Calu3 (cell line): ENCODE results near the gene CLASRP.

GRCh38 chr19:44671563-44672157 is 378 bp downstream of the CEACAM19 start:
- PRO-cap: no peak

DNA sequence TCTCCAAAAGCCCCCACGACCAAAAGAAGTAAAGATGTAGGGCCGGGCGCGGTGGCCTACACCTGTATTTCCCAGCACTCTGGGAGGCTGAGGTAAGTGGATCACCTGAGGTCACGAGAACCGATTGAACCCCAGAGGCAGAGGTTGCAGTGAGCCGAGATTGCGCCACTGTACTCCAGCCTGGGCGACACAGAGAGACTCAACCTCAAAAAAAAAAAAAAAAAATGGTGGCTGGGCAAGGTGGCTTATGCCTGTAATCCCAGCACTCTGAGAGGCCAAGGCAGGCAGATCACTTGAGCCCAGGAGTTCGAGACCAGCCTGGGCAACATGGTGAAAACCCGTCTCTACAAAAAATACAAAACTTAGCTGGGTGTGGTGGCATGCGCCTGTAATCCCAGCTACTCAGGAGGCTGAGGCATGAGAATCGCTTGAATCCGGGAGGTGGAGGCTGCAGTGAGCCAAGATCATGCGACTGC is 21.9 kb upstream of the BCL3 start:
- PRO-cap: no peak

- PRO-cap: no peak
These were observed 8.2 kb upstream of the BCL3 start for GRCh38 chr19:44740222-44740833.

DNA sequence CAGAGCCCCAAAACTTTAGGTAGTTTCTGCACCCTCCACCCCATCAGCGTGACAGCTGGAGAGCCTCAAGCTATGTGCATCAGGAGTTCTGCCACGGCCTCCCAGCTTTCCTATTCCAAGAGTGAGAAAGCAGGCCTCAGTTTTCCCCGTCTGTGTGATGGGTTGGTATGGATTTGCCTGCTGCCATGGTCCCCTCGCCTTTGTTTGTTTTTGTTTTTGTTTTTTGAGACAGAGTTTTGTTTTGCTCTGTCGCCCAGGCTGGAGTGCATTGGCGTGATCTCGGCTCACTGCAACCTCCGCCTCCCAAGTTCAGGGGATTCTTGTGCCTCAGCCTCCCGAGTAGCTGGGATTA is 1.6 kb downstream of the BCL3 start:
- PRO-cap: no peak

- PRO-cap: no peak
These were observed 12.2 kb upstream of the BCAM start for GRCh38 chr19:44796737-44797084.

DNA sequence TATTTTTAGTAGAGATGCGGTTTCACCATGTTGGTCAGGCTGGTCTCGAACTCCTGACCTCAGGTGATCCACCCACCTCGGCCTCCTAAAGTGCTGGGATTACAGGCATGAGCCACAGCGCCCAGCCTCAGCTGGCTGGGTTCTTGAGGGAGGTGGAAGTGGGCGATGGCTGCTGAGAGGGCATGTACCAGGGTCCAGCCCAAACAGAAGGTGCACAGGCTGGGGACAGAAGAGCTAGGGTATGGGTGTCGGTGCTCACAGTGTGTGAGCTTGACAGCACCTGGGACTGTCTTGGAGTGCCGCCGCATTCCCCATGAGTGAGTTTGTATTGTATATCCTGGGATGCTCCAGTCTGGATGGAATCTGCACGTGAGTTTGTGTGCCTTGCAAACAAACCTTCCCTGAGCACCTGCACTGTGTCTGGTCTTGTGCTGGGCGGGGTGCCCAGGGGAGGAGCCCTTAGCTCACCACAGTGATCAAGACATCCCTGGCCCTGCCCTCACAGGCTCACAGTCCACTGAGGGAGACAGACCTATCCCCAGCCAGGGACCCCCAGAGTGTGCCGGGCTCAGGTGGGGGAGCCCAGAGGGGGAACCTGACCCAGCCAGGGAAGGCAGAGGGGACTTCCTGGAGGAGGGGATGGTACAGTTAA is 1.9 kb upstream of the BCAM start:
- PRO-cap: no peak

GRCh38 chr19:44870033-44870656 is 20.9 kb upstream of the TOMM40 start:
- PRO-cap: no peak

DNA sequence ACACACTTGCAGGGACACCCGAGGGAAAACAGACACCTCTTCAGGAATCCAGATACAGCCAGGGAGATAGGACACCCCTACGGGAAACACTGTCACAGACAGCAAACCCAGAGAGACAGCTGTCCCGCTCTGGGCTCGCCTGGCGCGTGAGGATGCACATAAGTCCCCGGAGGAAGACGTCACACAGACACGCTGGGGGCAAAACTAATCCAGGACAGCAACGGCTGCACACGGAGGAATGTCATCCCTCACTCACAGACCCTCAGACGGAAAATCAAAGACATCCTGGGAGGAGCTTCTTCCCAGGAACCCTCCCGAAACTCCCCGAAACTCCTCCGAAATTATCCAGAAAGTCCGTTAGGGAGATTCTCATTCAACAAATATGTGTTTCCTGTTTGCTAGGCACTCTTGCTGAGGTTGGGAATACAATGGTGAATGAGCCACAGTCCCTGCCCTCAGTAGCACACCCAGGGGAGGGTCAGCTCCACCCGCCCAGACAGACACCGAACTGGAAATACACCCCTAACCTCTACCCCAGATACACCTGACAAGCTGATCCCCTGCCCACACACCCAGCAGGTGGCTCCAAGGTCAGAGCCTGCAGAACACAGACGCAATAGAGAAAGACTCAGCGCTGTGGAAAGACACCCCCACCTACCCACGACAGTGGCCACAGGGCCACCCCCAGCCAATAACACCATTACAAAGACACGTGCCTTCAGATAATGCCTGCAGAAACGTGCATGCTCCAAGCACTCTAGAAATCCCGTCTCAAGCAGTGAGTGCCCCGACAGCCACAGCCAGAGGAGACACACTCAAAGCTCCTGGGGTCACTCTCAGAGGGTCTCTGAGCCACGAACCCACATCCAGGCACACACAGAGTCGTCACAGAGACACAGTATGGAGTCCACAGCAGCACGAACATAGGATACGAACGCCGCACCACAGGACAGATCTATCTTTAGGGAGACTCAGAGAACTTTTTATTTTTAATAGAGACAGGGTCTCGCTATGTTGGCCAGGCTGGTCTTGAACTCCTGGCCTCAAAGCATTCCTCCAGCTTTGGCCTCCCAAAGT is 14.9 kb upstream of the TOMM40 start:
- PRO-cap: no peak

- PRO-cap: bidirectional peak, plus-strand start at chr19:44890557, minus-strand start at chr19:44890403; bidirectional peak, plus-strand start at chr19:44890689, minus-strand start at chr19:44890766; bidirectional peak, plus-strand start at chr19:44891255, minus-strand start at chr19:44890922
These were observed 714 bp upstream of the TOMM40 start for GRCh38 chr19:44890039-44891040.

DNA sequence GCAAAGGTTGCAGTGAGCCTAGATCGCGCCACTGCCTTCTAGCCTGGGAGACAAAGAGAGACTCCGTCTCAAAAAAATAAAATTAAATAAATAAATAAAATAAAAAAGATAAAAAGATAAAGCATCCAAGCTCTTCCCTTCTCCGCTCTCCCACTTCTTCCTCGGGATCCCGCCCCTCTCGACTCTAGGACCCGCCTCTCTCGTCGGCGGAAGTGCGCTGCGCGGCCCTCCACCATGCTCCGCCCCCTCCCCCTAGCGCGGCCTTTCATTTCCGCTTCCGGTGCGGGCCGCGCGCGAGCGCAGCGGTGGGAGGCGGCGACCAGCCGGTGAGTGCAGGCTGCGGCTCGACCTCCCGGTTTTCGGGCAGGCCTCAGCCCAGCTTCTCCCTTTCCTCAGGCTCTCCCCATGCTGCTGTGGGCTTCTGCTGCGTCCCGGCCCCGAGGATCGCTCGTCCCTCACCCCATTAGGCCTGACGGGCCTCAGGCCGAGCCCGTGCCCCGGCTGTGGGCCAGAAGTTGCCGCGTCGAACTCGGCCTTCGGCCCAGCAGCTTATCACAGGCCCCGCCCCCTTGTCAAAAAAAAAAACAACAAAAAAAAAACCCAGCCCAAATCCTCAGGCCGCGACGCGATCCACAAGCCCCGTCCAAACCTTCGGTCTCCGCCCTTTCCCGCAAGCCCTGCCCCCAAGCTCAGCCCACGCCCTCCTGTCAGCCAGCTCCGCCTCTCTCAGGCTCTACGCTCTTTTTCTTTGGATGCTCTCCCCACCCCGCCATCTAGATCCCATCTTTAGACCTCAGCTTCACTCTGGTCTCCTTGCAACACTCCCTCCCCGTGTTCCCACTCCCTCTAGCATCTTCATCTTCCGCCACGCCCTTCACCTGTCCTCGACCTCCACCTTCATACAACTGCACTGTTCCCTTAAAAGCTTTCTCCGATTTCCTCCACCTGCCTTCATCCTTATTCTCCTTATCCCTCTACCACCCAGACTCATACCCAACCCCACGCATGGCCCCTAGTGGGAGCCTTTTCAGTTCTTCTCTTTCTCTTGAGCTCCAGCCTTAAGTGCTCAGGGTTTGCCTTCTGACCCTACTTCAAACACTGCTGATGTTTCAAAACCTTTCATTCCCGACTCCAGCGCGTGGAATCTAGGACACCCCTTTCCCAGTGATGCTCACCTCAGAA is at the start of gene CLASRP:
Gene CLASRP, plus strand, starts transcription at position 263 of the 1,182 bp plus-strand sequence.
- PRO-cap: bidirectional peak, plus-strand start at position 285 of the sequence, minus-strand start at position 180 of the sequence; unidirectional peak, minus-strand start at position 531 of the sequence; unidirectional peak, minus-strand start at position 660 of the sequence

DNA sequence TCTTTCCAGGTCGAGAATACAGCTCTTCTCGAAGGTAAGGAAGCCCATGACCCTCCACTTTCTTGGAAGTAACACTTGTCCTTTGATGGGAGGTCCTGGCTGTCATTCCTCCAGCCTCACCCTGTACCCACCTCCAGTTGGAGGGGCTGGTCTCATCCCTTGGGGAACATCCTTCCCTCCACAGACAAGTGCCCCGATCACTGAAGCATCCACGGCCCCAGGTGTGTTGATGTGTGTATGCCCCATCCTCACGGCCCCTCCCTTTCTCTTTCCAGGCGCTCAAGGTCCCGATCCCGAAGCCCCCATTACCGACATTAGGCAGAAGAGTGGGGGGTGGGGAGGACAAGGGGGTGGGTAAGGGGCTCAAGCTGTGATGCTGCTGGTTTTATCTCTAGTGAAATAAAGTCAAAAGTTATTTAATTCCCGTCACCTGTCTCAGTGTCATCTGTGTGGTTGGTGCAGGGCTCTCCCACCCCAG is 5.7 kb downstream of the ZNF296 start:
- PRO-cap: no peak

- PRO-cap: bidirectional peak, plus-strand start at chr19:45098538, minus-strand start at chr19:45098372
These were observed 5.3 kb downstream of the PPP1R37 start for GRCh38 chr19:45097852-45099127.

GRCh38 chr19:45326113-45326554 is 3.5 kb upstream of the CKM start:
- PRO-cap: no peak

DNA sequence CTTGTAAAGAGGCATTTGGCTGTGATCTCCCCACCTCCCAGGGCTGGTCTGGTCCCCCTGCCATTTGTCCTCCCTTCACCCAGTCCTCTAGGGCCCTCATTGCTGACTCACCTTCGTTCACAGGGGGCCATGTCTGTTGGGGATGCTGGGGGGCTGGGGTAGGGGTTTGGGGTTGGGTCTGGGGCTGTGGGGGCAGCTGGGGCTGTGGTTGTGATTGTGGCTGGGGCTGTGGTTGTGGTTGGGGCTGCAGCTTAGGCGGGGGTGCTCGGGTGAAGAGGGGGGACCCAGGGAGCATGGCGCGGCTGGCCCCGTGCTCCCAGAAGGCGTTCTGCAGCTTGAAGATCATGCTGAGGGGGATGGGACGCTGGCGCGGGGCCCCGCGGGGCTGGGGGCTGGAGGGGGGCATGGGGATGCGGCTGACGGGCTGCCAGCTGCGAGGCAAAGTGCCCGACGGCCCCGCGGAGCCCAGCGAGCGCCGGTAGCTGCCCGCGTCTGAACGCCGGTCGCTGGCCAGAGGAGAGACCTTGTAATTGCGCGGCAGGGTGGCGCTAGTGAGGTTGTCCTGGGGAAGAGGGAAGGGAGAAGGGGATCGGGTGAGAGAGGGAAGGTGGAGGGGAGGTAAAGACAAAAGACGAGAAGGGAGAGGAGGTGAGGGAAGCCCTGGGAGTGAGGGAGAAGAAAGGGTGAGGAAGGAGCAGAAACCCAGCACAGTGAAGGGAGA is 9.4 kb downstream of the PPP1R13L start:
- PRO-cap: no peak

DNA sequence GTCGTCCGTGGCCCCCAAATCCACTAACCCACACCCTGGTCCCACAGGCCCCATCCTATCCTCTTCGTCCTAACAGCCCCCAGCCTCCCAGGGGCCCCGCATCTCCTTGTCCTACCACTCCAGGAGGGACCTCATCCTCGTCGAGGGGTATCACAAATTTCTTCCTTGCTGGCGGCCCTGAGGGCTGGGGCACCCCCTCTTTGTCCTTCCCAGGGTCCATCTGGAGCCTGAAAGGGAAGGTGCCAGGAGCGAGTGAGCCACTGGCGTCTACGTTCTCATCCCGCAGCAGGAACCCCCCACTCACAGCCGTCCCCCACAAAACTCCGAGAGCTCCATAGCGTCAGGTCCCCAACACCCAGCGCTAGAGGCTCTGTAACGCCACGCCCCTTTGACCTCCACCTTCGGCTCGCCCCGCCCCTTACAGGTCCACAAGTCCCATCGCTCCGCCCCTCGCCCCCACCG is 531 bp downstream of the ERCC1 start:
- PRO-cap: no peak

- PRO-cap: no peak
These were observed 7.1 kb upstream of the ERCC1 start for GRCh38 chr19:45430887-45431185.

- PRO-cap: bidirectional peak, plus-strand start at chr19:45443077, minus-strand start at chr19:45442966
These were observed 19.1 kb upstream of the ERCC1 start for GRCh38 chr19:45442798-45443230.

DNA sequence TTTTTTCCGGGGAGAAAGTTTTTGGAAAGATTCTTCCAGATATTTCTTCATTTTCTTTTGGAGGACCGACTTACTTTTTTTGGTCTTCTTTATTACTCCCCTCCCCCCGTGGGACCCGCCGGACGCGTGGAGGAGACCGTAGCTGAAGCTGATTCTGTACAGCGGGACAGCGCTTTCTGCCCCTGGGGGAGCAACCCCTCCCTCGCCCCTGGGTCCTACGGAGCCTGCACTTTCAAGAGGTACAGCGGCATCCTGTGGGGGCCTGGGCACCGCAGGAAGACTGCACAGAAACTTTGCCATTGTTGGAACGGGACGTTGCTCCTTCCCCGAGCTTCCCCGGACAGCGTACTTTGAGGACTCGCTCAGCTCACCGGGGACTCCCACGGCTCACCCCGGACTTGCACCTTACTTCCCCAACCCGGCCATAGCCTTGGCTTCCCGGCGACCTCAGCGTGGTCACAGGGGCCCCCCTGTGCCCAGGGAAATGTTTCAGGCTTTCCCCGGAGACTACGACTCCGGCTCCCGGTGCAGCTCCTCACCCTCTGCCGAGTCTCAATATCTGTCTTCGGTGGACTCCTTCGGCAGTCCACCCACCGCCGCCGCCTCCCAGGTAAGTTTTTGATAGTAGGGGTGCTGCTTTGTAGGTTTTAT is 432 bp downstream of the FOSB start:
- PRO-cap: bidirectional peak, plus-strand start at position 287 of the sequence, minus-strand start at position 352 of the sequence

- PRO-cap: bidirectional peak, plus-strand start at chr19:45508709, minus-strand start at chr19:45508611
These were observed 1.3 kb downstream of the VASP start for GRCh38 chr19:45508295-45509196.

DNA sequence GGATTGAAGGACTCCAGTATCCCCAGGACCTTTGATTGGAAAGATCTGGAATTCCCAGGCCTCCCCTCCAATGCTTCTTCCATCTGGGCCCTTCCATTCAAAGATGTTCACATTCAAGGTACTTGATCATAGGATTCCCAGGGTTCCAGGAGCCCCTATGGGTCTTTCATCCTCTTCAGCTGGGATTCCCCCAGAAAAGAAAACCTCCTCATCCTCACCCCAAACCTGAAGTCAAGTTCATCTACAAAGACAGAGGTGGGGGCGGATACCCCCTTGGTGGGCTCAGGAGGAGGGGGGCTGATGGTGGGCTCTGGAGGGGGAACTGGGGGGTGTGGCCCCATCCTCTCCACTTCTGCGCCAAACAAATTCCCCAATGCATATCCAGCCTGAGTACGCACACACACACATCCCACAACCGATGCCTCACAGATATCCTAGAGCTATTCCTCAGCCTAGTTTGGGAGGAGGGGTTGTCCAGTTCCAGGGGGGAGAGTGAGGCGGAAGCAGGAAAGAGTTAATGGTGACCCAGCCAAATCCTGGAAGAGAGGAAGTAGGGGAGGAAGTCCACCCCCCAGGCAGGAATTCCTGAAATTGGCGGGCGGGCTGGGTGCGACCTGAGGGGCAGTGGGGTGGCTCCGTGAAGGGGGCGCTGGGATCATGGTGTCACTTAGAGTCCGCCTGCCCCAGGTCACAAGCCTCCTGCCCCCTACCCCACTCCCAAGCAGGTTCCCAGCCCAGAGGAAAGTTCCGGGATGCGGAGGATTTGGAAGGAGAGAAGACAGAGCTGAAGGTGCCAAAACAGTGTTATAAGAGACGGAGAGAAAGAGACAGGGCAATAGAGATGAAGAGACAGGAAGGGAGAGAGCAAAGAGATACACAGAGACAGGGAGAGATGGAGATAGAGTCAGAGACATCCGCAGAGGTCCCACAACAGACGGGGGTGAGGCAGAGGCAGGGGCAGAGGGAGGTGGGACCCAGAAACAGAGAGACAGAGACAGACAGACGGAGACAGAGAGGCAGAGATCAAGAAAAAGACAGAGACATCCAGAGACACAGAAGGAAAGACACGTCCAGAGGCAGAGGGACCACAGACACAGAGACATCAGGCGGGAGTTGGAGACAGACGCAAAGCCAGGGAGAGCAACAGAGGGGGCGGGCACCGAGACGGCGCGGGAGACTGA is 810 bp downstream of the GPR4 start:
- PRO-cap: no peak